Ascending aorta (tissue), 1 donor: ENCODE data around the genes TSPY2, TSPY1, UTY, VCY, VCY1B, HSFY1 and RBMY1A1.

DNA sequence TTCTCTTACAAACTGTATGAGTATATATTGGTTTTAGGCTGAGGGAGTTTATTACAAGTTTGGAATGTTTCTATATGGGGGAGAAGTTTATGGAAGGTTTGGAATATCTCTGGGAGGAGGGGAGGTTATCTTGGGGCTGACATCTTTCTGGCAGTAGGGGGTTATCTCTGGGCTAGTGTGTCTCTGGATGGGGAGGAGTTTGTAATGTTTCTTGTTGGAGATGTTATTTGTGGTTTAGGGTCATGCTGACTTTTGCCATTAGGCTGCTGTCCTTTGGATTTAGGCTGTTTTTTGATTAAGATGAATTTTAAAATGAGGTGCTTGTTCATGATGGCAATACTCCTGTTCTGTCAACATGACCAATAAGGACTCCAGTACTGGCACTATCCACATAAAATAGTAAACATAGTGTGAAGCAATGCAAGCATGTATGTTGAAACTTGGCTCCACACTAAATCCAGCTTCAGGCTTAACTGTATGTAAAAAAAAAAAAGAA is 6.3 kb upstream of the RPS4Y1 start:
- PRO-cap, result no peak

- PRO-cap, result no peak
Observed at GRCh38 chrY:2934723-2935324, 357 bp upstream of the ZFY start.

DNA sequence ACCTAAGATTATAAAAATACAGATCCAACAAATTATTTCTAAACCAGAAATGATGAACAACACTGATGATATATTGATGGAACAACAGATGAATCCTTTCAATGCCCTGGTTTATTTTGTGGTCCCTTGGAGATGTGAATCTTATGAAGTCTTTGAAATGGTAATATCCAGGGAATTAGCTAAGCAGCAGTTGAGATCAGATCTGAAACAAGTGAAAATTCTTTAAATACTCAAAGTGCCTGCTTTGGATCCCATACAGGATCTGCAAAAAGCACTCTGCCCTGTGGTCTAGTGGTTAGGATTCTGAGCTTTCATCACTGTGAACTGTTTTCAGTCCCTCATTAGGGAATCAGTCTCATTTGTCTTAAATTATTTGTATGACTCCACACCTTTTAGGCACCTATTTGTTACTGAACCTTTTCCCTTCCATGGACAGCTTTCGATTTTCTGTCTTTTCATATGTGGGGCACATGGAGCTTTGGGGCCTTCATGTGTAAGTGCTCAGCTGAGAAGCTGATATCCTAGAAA is 211.3 kb upstream of the TGIF2LY start:
- PRO-cap, result no peak

- PRO-cap, result no peak
Observed at GRCh38 chrY:6246153-6246438, at the start of gene TSPY2. Gene TSPY2, plus strand, starts transcription at chrY:6246223.

GRCh38 chrY:6908942-6909673 is 1.4 kb upstream of the TBL1Y start:
- PRO-cap, result no peak

GRCh38 chrY:8126000-8126625 is 1211.2 kb upstream of the TSPY4 start:
- PRO-cap, result no peak

DNA sequence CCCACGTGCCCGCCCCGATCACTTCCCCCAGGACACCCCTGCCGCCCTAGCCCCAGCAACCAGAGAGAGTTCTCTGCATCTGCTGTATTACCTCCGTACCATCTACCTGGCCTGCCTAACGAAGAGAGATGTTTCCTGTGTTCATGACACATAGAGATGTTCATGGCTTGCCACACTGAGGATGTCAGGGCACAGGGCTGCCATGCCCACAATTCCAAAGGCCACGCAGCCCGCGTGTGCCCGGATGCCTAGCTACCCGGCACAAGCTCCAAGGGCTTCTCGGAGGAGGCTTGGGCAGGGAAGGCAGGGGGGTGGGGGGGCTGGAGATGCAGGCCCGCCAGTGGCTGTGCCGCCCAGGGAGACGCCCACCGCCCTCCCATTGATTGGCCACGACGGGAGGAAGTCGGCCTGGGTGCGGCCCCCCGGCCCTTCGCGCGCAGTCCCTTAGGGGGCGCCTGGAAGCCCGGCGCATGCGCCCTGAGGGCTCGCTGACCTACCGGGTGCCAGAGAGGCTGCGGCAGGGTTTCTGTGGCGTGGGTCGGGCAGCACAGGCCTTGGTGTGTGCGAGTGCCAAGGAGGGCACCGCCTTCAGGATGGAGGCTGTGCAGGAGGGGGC is at the start of gene TSPY1:
TSPY1 (plus strand) TSS at position 425 of the 616 bp plus-strand sequence.
- PRO-cap, result no peak

DNA sequence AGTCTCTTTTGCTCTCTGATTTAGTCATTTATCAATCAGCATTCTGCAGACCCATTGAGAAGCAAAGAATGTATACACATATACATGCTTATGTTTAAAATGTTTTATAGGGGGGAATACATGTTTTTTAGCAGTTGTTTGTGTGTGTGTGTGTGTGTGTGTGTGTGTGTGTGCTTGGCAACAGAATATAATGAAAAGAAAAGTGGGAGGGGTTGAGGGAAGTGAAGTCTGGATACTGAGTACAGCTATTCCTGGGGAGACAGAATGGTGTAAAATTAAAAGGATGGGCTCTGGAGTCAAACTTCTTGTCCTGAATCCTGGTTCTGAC is 52.8 kb downstream of the TSPY10 start:
- PRO-cap, result no peak

DNA sequence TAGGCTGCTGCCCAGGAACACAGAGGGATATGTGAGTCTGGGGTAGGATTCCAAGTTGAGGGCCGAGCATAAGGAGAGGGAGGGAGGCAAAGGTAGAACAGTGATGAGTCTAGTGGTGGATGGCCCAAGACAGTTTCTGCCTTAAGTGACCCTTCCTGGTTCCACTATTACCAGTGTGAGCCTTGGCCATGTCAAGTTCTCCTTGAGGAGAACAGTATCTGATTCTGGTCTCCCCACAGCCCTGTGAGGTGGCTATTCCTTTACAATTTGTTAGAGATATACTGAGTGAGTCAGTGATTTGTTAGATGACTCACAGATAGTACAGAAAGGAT is 1519.6 kb downstream of the TSPY10 start:
- PRO-cap, result no peak

DNA sequence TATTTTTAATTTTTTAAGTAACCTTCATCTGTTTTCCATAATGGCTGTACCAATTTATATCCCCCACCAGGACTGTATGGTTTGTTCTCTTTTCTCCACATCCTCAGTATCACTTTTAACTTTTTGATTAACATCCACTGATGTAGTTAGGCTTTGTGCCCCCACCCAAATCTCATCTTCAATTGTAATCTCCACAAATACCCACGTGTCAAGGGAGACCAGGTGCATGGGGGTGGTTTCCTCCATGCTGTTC is 91.4 kb downstream of the UTY start:
- PRO-cap, result no peak

GRCh38 chrY:13479868-13480185 is at the start of gene UTY:
Gene UTY, minus strand, starts transcription at chrY:13480033.
- PRO-cap, result bidirectional peak, plus-strand start at chrY:13480115, minus-strand start at chrY:13480010

- PRO-cap, result no peak
Observed at GRCh38 chrY:13704401-13704784, 694 bp downstream of the TMSB4Y start.

DNA sequence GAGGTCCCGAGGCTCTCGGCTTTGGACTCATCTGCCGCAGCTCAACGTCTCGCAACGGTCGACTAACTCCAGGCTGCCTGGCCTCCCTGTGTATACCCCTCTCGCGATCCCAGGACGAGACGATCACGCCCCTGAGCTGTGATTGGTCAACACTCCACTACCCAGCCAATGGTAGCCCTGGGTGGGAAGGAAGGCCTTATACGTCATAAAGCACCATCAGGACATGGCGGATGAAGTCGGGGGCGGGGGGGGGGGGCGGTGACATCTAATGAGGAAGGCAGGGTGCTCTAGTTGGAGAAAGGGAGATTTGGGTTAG is at the start of gene VCY:
VCY (minus strand) TSS at position 64 of the 316 bp plus-strand sequence.
- PRO-cap, result no peak

DNA sequence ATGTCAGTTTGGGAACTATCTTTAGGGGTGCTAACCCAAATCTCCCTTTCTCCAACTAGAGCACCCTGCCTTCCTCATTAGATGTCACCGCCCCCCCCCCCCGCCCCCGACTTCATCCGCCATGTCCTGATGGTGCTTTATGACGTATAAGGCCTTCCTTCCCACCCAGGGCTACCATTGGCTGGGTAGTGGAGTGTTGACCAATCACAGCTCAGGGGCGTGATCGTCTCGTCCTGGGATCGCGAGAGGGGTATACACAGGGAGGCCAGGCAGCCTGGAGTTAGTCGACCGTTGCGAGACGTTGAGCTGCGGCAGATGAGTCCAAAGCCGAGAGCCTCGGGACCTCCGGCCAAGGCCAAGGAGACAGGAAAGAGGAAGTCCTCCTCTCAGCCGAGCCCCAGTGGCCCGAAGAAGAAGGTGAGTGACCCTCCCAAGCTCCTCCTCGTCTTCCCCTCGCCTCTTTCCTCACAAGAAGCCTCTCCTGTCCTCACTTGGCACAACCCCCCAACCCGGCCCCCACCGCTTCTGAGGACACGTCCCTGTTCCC is at the start of gene VCY1B:
VCY1B (plus strand) TSS at position 253 of the 547 bp plus-strand sequence.
- PRO-cap, result no peak

DNA sequence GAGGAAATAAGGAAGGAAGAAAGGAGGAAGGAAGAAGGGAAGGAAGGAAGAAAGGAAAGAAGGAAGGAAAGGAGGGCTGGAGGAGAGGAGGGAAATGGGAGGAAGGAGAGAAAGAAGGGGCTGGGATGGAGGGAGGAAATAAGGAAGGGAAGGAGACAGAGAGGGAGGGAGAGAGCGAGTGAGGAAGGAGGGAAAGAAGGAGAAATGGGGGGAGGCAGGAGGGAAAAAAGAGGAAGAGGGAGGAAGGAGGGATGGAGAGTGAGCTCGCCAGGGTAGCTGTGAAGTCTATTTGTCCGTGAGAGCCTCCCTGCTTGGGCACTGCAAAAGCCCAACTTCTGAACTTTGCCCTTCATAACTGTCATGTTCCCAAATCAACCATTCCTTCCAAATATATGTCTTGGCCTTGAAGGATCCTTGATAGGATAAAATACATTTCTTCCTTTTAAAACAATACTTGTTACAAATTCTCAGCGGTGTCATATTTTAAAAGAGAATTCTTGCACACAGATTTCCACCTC is 145.4 kb downstream of the VCY1B start:
- PRO-cap, result no peak

GRCh38 chrY:15455784-15456527 is 931.6 kb downstream of the NLGN4Y start:
- PRO-cap, result no peak

- PRO-cap, result no peak
Observed at GRCh38 chrY:18546371-18547001, at the start of gene HSFY1. Gene HSFY1, plus strand, starts transcription at chrY:18546720.

- PRO-cap, result no peak
Observed at GRCh38 chrY:20576493-20576925, 933 bp downstream of the EIF1AY start.

GRCh38 chrY:21534672-21535122 is at the start of gene RBMY1A1:
Gene RBMY1A1, plus strand, starts transcription at chrY:21534879.
- PRO-cap, result no peak